H4 (cell line): ENCODE results near the gene QSOX1.

DNA sequence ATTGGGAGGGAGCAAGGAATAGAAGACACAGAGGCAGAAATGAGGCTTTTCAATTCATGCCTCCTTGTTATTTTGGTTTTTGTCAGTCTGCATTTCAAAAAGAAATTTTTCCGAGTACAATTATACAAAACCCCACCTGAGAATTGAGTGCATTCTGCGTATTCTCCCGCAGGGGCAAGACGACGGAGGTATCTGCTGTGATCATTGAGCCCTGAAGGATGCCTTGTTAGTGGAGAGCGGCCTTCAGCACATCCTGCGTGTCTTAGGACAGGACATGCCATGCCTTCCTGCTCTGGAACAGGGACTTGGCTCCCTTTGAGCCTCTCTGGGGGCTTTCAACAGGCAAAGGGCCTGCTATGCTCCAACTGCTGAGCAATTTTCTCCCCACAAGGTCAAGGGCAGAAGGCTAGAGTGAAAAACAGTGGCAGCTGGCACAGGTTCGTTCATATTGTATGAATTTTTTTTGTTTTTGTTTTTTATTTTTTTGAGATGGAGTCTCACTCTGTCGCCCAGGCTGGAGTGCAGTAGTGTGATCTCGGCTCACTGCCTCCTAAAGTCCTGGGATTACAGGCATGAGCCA, 52.4 kb downstream of the TOR1AIP2 start:
- RAMPAGE, long total RNA, result no peak

GRCh38 chr1:179831804-179832340, 45.7 kb downstream of the TOR1AIP2 start:
- RAMPAGE, long total RNA, result no peak

GRCh38 chr1:179953880-179954232, 754 bp upstream of the CEP350 start:
- RAMPAGE, long total RNA, result no peak

GRCh38 chr1:179969919-179970473, 15.4 kb downstream of the CEP350 start:
- RAMPAGE, long total RNA, result no peak

- RAMPAGE, long total RNA, result no peak
Observed at GRCh38 chr1:180131422-180132099, 23.1 kb upstream of the QSOX1 start.

DNA sequence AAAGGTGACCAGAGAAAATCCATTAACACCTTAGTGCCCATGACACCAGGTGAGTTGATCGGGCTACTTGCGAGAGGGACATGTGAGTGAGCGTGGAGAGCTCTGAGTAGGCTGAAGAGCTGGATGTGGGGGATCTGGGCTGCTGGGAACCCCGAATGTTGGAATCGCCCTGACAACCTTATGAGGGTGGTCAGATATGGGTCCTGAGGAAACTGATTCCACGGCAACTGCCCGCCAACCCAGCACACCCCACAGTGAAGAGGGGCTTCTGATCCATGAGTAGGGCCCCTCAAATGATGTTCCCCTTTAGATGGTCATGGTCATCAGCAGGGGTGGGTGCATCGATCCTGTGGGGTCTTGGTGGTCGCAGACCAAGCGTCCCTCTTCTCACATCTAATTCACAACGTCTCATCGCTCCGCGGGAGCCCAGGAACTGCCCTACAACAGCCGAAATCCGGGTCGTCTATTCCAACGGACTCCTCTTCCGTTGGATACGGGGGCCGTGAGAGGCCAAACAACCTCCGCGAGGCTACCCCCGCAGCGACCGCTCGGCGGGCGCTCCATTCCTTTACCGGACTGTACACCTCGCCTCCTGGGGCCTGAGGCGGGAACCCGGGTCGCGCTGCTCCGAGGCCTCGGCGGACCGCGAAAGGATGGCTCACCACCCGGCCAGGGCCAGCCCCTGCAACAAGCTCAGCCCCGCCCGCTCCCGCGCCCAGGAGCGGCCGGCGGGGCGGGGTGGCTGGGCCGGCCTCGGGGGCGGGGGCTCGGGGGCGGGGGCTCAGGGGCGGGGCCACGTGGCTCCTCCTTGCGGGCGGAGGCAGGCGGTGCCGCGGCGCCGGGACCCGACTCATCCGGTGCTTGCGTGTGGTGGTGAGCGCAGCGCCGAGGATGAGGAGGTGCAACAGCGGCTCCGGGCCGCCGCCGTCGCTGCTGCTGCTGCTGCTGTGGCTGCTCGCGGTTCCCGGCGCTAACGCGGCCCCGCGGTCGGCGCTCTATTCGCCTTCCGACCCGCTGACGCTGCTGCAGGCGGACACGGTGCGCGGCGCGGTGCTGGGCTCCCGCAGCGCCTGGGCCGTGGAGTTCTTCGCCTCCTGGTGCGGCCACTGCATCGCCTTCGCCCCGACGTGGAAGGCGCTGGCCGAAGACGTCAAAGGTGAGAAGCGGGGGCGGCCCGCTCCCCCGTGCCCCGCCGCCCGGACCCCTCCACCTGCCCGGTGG, at the start of gene QSOX1:
QSOX1 (plus strand) TSS at position 853 of the 1,221 bp plus-strand sequence.
- RAMPAGE, long total RNA, result no peak

DNA sequence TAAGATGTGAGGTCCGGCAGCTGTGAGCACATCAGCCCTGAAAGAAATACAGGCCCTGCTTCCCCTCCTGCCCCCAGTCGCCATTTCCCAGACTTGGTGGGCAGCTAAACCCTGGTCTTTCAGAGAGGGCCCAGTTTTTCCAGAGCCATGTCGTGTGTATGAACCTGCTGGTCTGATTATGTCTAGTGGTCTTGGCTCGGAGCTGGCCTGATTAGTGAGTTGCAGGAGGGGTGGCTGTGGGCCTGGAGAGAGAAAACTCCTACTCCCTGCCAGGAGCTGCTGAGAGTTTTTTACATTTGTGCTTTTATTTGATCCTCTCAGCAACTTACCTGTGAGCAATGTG, 30.8 kb downstream of the QSOX1 start:
- RAMPAGE, long total RNA, result no peak

GRCh38 chr1:180197006-180197742, 32.9 kb upstream of the LHX4 start:
- RAMPAGE, long total RNA, result no peak

DNA sequence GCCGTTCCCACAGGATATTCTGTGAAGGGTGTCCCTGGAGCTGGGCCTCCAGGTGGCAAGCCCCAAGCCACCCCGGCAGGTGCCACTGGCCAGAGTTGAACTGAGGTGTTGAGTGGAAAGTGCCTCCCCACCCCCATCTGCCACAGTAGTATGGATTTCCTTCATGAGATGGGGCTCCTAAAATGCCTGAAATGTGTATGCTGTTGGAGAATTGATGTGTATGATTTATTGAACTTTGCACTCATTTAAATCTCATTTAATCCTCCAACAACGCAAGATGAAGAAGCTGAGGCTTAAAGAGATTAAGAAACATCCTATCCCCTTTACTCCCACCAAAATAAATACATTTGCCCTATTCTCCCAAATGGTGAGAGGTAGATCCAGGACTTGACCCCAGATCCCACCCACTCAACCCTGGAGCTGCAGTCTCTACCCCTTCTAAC, 29.7 kb upstream of the LHX4 start:
- RAMPAGE, long total RNA, result no peak

DNA sequence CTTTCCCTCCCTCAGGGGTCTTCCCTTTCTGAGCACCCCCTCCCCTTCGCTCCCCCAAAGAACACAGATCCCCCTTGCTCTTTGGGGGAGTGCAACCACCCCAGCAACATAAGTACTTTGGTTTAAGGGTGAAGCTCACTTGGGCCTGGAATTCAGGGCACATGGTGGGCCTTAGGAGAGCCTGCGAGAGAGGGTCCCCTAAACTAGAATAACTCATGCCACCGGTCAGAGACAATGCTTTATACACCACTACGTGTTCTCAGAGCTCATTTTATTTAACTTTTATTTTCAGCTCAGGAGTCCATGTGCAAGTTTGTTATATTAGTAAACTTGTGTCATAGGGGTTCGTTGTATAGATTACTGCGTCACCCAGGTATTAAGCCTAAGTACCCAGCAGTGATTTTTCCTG, 12.7 kb upstream of the LHX4 start:
- RAMPAGE, long total RNA, result no peak

DNA sequence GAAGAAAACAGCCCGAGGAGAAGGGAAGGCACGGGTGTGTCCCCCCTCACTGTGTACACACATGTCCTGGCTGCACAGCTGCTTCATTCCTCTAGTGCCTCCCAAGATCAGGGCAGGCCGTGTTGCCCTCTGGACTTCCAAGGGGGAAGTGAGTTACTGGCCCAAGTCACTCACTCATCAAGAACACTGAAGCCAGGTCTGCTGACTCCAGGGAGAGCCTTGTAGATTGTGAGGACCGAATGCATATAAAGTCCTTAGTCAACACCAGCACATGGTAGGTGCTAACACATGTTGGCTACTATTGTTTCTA, 39.8 kb downstream of the LHX4 start:
- RAMPAGE, long total RNA, result no peak

GRCh38 chr1:180270287-180270535, 40.1 kb downstream of the LHX4 start:
- RAMPAGE, long total RNA, result no peak

GRCh38 chr1:180542602-180542934, 40.2 kb upstream of the ACBD6 start:
- RAMPAGE, long total RNA, result no peak

- RAMPAGE, long total RNA, result no peak
Observed at GRCh38 chr1:180927241-180927769, 14.6 kb downstream of the KIAA1614 start.

GRCh38 chr1:180948115-180948741, 35.5 kb downstream of the KIAA1614 start:
- RAMPAGE, long total RNA, result no peak

GRCh38 chr1:180953903-180954992, 41.6 kb downstream of the KIAA1614 start:
- RAMPAGE, long total RNA, result no peak

GRCh38 chr1:181088199-181088582, 309 bp upstream of the IER5 start:
- RAMPAGE, long total RNA, result no peak

GRCh38 chr1:181089404-181090317, 1.2 kb downstream of the IER5 start:
- RAMPAGE, long total RNA, result no peak

DNA sequence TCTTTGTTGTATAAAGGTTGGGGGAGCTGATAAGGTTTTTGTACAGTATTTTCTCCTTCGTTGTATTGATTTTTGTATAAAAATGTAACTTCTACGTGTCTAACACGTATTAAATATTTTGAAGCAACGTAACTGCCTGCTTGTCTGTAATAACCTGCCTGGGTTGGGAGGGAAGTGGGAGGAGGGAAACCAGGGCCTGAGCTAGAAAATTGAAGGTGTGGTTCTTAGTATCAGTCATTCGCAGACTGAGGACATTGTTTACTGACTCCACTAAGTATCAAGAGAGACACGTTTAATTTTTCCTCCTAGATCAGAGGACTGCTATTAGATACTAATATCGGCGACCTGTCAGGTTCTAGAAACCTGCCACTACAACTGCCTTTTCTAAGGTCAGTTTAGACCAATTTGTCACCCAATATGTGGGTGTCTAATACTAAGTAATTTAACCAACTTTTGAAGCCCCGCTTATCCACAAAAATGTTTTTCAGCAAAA, 2.3 kb downstream of the IER5 start:
- RAMPAGE, long total RNA, result no peak

DNA sequence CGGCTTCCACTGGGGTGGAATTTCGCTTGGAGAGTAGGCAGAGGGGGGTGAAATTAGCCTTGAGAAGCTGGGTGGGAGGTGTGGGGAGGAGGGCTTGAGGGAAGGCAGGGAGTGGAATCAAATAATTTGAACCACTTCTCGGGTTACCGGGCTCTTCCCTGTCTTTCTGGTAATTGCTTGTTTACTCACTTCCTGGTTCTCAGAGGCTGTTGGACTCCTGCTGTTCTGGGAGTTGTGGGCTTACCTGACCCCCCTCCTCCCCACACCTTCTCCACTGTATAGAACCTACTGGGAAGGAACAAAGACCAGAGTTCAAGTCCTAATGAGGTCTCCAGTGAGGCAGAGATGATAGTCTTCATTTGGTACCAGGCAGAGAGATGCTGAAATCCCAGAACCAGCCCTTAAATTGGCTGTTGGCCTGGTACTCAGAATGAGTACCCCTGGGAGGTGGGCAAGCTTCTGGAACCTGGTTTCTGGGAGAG, 13.5 kb downstream of the IER5 start:
- RAMPAGE, long total RNA, result no peak